Brain (tissue), 1 donor: ENCODE measurements around the genes EIF4E, METAP1, ADH4 and DDIT4L.

DNA sequence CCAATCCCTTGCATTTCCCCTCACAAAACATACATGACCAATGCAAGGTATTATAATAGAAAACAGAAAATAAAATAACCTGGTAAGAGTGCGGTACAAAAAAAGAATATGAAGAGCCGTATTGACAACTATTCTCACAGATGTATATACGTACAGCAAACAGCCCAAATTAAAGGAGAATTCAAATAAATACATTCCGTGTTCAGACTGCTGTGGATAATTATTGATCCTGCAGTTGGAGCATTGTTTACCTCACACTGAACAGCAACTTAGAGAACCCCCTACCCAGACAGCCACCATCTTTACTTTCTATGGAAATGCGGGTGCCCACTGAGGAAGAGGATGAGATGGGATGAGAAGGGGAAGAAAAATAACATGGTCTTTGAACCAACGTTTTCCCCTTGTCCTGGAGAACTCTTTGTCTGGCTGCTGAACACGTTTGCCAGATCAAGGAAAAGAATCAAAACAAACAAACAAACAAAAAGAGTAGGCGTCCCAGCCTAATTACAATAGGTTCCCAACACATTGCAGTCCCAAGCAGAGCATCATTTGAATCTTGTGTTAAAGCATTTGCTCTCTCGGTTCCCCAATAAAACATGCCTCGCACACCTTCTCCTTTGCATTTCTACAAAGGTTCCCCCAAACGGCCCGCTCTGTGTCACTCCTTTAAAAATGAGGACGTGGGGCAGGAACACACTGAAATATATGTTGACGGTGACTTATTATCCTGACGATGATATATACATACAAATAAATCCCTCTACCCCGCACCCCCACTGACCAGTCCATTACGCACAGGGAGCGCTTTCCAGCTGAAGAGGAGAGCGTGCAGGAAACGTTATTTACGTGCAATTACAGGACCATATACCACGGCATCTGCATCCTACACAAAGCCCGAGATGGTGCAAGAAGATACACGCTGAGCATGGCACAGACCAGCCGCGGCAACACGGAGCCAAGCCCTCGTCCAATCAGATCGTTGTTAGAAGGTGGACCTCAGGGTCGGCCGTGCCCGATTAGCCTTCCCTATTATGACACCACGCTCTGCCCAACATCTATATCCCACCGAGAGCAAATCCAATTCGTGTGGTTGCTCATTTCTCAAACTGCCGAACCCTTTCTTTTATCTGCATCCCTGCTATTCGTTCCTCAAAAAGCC lies 1.3 kb downstream of the TSPAN5 start:
- RRBS, result no CpG with 5 or more reads among the region's 37 CpGs

- RRBS, result no CpG with 5 or more reads among the region's 6 CpGs
Measured at GRCh38 chr4:98659500-98659924, 1.1 kb upstream of the TSPAN5 start.

GRCh38 chr4:98773903-98774291 lies 115.5 kb upstream of the TSPAN5 start:
- RRBS, result no CpG with 5 or more reads among the region's 5 CpGs

- RRBS, result under 1% methylated on average over 14 of the region's 53 CpGs
Measured at GRCh38 chr4:98928973-98929840, at the start of gene EIF4E. EIF4E (minus strand) TSS chr4:98929133.

- RRBS, result 2% methylated on average over 24 of the region's 97 CpGs
Measured at GRCh38 chr4:98995597-98996553, at the start of gene METAP1. METAP1 (plus strand) TSS chr4:98995721.

- RRBS, result no CpG with 5 or more reads among the region's 2 CpGs
Measured at GRCh38 chr4:99043252-99043828, 45.2 kb downstream of the ADH5 start.

GRCh38 chr4:99143836-99144491 lies at the start of gene ADH4:
ADH4 (minus strand) TSS chr4:99144297.
- RRBS, result no CpG with 5 or more reads among the region's 2 CpGs

GRCh38 chr4:99946911-99947638 lies 657 bp upstream of the DNAJB14 start:
- RRBS, result 3% methylated on average over 10 of the region's 30 CpGs

DNA sequence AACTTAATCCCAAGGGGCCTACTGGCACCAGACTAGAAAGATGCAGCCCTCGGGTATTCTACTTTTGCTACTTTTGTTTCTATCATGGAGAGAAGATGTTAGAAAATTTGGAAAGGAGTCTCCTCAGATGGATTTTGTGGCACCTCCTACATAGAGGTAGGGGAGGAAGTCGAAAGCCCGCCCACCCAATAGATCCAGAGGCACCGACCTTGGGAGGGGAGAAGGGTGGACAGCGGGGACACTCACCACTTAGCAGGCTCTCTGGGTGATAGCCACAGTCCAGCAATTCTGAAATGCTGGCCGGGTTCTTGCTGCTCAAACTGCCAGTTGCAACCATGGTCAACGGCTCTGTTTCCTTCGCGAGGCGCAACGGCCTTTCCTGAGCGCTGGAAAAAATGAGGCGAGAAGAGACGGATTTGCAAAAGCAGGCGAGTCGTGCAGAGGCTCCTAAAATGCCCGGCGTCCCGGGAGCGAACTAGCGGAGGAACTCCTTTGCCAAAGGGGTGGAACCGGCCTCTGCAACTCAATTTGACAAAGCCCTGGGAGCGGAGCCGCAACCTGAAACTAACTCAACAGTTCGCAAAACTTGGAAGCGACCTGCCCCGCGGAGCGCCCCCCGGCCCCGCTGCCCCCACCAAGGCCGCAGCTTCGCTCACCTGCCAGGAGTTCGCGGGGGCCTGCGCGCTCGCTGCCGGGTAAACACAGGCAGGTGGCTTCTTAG lies 461 bp downstream of the DDIT4L start:
- RRBS, result 2% methylated on average over 16 of the region's 39 CpGs

DNA sequence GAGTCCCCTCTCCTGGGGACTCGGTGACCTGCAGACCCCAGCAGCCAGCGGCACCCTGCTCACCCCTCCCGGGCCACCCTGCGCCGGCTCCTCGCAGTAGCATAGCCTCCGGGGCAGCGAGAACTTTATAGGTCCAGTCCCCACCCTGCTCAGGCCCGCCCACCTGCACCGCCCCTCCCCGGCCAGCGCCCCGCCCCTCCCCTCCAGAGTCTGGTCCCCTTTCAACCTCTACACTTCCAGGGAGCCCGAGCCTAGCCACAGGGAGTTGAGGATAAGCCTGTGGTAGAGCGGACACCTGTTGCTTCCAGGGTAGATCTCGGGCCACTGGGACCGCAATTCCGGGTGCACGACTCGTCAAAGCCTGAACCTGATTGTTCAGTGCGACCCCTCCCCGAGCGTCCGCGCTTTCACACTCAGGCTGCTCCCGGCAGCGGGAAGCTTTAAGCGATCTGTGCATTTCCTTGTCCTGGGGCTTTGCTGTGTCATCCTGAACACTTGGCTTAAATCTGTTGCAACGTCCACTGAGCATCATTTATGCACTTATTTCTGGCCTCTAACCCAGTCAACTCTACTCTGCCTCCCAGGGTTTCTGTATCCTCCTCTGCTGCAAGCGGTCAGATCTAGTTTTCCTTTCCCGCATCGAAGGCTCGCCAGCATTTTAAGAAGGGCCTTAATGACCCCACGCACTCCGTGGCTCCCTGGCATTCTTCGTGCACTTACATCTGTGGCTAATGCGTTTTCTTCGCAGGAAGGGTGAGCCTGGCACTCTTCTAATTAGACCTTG lies at the start of gene DDIT4L:
TSS of gene DDIT4L (minus strand) at position 101 of the 784 bp plus-strand sequence.
- RRBS, result 3% methylated on average over 13 of the region's 38 CpGs

- RRBS, result no CpG with 5 or more reads among the region's 1 CpG
Measured at GRCh38 chr4:101125329-101125689, 222.0 kb downstream of the PPP3CA start.

GRCh38 chr4:101276533-101276978 lies 70.8 kb downstream of the PPP3CA start:
- RRBS, result no CpG with 5 or more reads among the region's 4 CpGs

GRCh38 chr4:102438735-102439884 lies 62.0 kb upstream of the NFKB1 start:
- RRBS, result no CpG with 5 or more reads among the region's 6 CpGs

DNA sequence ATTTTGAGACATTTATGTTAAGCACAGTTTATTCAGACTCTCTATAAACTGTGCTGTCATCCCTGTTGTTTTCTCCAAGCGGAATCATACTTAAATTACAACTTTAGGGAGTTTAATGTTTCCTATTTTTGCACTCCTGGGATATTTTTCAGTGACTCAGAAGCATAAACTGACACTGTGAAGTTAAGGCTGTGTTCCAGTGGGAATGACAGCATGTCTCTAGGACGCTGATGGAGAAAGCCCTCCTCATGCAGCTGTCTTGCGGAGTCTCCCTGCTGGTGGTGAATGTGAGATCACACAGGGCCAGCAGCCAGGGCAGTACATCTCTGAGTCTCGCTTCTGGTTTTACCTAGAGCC lies 53.3 kb downstream of the NFKB1 start:
- RRBS, result no CpG with 5 or more reads among the region's 4 CpGs

DNA sequence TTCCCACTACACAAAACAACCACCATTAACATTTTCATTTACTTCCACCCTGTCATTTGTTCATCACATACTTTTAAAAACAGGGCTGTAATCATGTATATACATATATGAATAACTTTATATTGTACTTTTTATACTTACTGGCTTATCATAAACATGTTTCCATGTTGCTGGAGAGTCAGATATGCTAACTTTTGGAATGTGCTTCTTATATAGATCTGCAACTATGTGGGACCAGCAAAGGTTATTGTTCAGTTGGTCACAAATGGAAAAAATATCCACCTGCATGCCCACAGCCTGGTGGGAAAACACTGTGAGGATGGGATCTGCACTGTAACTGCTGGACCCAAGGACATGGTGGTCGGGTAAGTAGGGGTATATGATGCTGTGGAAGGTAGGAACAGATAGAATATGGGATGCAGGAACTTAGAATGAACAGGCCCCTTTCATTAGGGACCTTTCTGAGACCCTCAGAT lies 65.7 kb downstream of the NFKB1 start:
- RRBS, result no CpG with 5 or more reads among the region's 1 CpG

- RRBS, result no CpG with 5 or more reads among the region's 3 CpGs
Measured at GRCh38 chr4:102598461-102599013, 97.4 kb downstream of the NFKB1 start.

GRCh38 chr4:102620424-102621518 lies 119.6 kb downstream of the NFKB1 start:
- RRBS, result no CpG with 5 or more reads among the region's 9 CpGs

DNA sequence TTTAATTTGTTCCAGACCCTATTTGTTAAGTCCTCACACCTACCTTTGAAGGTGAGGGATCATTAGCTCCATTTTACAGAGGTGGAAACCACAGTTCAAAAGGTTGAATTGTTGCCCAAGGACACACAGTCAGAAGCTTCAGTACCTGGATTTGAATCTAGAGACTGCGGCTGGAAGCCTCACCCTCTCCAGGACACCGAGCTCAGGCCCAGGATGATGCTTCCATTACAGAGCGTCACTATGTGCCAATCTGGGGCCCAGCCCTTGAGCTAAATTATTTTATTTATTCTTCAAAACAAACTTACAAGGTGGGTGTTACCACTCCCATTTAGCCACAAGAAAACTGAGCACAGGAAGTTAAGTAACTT lies 129.3 kb downstream of the NFKB1 start:
- RRBS, result no CpG with 5 or more reads among the region's 3 CpGs

DNA sequence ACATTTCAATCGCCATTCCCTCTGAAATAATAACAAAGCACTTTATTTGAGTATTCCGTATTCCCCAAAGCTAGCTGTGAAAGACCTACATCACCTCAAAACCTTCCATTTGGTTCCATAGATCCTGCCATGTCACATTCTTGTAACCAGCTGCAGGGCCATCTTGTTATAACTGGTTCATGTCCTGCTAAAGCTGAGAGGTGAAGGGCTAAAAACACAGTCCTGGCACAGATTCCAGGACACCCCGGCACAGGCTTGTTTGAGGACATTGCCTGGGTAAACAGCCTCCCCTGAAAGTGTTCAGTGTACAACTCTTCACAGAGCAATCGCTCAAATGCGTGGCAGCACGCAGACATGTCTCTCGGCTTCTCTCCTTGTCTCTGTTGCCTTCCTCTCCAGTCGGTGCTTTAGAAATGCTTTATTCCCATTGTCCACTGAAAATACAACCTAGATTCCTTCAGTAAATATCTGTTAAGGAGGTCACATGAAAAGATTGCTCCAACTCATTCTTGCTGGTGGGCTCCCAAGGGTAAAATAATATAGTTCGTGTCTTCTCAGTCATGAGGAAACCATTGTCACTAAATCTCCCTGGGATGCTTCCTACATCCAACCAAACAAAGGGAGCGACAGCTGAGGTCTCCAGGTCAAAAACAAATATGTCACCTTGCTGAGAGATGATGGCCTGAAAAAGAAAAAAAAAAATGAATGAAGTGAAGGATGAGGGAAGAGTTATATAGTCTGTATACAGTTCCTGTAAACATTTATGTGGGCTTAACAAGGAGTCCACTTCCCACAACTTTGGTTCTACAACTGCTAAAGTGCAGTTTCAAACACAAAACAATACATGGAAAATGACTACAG lies 128.9 kb downstream of the MANBA start:
- RRBS, result no CpG with 5 or more reads among the region's 10 CpGs